A549 (cell line): Measurements from ENCODE around the genes IFNA13, IFNK and TMEM215.

GRCh38 chr9:20621194-20622279 lies 762 bp downstream of the MLLT3 start:
- PRO-cap, result no peak
CAGE:
- cytosol, long polyA plus RNA, result no peak
- long polyA plus RNA, result no peak
- nucleus, long polyA plus RNA, result no peak

DNA sequence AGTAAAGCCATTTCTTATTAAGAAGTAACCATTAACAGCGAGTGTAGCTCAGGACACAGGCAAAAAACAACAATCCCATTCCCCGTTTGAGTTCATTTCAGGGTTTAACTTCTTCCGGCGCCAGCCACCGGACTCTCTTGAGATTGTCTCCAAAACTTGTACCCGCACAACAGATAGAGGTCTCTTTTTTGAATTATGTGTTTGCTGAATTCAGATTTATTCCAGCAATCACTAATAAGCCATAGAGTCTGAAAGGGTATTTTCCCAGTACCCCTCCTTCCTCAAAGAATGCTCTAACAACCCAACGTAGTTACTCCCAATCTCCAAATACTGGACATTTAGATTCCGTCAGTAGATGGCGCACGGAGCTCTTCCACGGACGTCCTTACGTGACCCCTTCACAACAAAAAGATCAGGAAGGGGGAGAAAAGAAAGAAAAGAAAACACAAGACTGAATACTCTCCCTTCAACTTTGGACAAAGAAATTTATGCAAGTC lies 2.4 kb upstream of the MLLT3 start:
- PRO-cap, result no peak
CAGE:
- cytosol, long polyA plus RNA, result no peak
- long polyA plus RNA, result no peak
- nucleus, long polyA plus RNA, result no peak

GRCh38 chr9:20640705-20641143 lies 18.4 kb upstream of the MLLT3 start:
- PRO-cap, result no peak
CAGE:
- cytosol, long polyA plus RNA, result no peak
- long polyA plus RNA, result no peak
- nucleus, long polyA plus RNA, result no peak

- PRO-cap, result no peak
CAGE:
- cytosol, long polyA plus RNA, result no peak
- long polyA plus RNA, result no peak
- nucleus, long polyA plus RNA, result no peak
Measured at GRCh38 chr9:21030268-21030975, 1.0 kb downstream of the HACD4 start.

DNA sequence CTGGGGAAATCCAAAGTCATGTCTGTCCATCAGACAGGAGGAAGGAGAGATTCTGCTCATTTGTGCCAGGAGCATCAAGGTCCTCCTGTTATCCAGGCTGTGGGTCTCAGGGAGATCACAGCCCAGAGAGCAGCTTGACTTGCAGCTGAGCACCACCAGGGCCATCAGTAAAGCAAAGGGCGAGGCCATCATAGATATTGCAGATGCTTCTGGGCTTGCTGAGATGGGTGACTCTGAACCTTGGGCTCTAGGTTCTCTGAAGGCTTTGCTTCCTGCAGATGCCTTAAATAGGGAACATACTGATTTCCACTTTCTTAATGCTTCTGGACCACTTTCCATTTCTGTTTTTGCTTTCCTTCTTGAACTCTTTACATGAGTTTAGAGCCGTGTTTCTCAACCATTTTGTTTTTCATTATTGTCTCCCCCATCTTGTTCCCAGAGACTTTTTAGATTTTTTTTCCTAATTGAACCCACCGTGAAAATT lies at the start of gene IFNA13:
TSS of gene IFNA13 (minus strand) at position 239 of the 484 bp plus-strand sequence.
- PRO-cap, result no peak
CAGE:
- cytosol, long polyA plus RNA, result no peak
- long polyA plus RNA, result no peak
- nucleus, long polyA plus RNA, result no peak

DNA sequence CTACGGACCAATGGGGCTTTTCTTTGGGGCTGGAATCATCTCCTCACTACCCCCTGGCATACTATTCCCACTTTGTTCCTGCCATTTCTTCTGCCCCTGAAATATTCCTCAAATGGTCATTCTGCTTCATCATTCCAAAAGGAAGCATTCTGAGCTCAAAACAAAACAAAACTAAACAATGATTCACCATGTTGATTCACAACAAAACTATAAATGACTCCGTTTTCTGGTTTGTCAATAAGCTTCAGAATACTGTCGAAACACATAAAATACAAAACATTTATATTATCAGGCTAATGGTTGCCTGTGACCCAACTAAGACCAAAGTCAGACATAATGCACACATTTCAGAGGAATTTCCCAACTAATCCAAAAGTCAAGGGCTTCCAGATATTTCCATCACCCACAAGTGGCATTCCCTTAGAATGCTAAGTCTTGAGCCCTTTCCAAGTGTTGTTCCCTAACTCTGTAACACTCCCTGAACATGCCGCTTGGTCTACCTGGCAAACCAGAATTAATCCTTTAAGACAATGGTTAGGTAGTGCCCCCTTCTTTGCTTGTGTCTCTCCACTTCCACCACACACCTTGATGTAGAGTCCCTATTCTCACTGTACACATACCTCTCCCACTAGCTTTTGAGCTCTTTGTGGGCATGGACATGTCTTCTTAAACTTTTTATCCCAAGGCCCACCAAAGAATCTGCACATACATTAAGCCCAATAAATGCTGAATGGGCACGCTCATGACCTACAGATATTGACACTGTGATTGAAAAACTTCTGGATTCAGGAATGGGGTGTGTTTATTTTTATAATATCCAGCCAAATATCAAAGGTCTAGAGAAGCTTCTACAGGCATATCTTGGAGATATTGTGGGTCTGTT lies 37.7 kb upstream of the IFNE start:
- PRO-cap, result no peak
CAGE:
- cytosol, long polyA plus RNA, result no peak
- long polyA plus RNA, result no peak
- nucleus, long polyA plus RNA, result no peak

- PRO-cap, result no peak
CAGE:
- cytosol, long polyA plus RNA, result no peak
- long polyA plus RNA, result no peak
- nucleus, long polyA plus RNA, result no peak
Measured at GRCh38 chr9:21905275-21905802, 69.3 kb downstream of the CDKN2A start.

GRCh38 chr9:25188505-25188704 lies 489.8 kb downstream of the TUSC1 start:
- PRO-cap, result no peak
CAGE:
- cytosol, long polyA plus RNA, result no peak
- long polyA plus RNA, result no peak
- nucleus, long polyA plus RNA, result no peak

DNA sequence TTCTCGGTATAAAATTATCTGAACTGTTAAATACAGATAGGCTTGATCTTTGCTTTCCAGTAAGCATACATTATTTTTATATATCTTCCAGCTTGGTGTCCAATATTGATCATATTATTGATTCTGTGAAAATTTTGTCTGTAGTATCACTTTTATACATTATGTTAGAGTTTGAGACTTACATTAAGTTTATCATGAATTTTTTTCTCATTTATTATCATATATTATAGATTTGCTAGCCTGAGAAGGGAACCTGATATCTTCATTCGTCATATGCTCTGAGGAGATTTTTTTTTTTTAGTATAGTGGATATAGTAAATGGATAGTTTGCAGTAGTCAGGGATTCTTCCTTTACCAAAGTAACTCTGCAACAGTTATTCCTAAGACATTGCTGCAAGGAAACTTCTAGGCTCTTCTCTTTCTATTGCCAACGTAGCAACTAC lies 70.6 kb downstream of the TUSC1 start:
- PRO-cap, result no peak
CAGE:
- cytosol, long polyA plus RNA, result no peak
- long polyA plus RNA, result no peak
- nucleus, long polyA plus RNA, result no peak

DNA sequence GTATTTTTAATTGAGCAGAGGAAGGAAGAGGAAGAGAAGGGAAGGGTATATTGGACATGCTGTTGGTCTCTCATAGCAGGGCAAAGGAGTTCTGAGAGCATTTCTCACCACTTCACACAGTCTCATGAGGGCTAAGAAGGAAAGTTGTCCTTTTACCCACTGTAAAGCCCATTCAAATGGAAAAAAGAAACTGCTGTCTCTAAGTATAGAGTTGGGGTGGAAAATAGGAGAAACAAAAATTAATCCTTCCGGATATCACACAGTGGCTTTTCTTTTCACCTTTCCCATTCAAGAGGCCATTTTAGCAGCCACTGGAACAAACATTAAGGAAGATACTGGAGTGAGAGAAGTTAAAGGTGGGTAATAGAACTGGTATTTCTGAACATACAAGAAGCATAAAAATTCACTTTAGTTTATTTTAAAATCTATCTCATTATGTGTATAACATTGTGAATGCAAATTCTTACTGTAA lies 377.3 kb upstream of the TUSC1 start:
- PRO-cap, result no peak
CAGE:
- cytosol, long polyA plus RNA, result no peak
- long polyA plus RNA, result no peak
- nucleus, long polyA plus RNA, result no peak

DNA sequence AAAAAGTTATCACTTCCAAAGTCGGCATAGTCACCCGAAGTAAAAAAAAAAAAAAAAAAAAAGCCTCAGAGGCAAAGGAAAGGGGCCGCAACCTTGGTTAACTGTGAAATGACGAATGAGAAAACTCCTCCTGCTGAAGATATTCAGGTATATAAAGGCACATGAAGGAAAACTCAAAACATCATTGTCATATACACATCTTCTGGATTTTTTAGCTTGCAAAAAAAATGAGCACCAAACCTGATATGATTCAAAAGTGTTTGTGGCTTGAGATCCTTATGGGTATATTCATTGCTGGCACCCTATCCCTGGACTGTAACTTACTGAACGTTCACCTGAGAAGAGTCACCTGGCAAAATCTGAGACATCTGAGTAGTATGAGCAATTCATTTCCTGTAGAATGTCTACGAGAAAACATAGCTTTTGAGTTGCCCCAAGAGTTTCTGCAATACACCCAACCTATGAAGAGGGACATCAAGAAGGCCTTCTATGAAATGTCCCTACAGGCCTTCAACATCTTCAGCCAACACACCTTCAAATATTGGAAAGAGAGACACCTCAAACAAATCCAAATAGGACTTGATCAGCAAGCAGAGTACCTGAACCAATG lies at the start of gene IFNK:
TSS of gene IFNK (plus strand) at position 181 of the 610 bp plus-strand sequence.
- PRO-cap, result no peak
CAGE:
- cytosol, long polyA plus RNA, result no peak
- long polyA plus RNA, result no peak
- nucleus, long polyA plus RNA, result no peak

GRCh38 chr9:27531442-27531792 lies 1.8 kb upstream of the MOB3B start:
- PRO-cap, result no peak
CAGE:
- cytosol, long polyA plus RNA, result no peak
- long polyA plus RNA, result no peak
- nucleus, long polyA plus RNA, result no peak

DNA sequence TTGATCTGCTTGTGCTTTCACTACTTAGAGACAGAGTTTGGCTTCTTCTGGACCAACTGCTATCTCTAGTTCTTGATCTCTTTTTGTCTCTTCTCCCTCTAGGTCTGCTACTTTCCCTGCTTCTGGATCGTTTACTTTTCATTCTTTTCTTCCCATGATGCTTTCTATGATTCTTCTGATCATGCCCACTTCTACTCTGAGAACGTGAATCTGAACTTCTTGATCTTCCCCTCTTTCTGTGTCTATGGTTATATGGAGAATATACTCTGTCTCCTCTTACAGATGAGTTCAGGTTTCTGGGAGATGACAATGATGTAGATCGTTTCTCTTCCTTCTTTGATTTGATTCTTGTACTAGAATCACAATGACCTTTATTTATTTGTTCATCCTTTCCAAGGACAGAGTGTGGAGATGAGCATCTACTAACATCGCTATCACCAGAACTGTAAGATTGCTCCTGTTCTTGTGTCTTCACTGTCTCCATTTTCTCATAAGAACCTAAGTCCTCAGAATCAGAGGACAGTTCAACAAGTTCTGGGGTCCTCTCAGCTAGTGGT lies 9.5 kb upstream of the SMIM27 start:
- PRO-cap, result no peak
CAGE:
- cytosol, long polyA plus RNA, result no peak
- long polyA plus RNA, result no peak
- nucleus, long polyA plus RNA, result no peak

GRCh38 chr9:32550105-32550461 lies 2.0 kb upstream of the SMIM27 start:
- PRO-cap, result no peak
CAGE:
- cytosol, long polyA plus RNA, result no peak
- long polyA plus RNA, result no peak
- nucleus, long polyA plus RNA, result no peak

DNA sequence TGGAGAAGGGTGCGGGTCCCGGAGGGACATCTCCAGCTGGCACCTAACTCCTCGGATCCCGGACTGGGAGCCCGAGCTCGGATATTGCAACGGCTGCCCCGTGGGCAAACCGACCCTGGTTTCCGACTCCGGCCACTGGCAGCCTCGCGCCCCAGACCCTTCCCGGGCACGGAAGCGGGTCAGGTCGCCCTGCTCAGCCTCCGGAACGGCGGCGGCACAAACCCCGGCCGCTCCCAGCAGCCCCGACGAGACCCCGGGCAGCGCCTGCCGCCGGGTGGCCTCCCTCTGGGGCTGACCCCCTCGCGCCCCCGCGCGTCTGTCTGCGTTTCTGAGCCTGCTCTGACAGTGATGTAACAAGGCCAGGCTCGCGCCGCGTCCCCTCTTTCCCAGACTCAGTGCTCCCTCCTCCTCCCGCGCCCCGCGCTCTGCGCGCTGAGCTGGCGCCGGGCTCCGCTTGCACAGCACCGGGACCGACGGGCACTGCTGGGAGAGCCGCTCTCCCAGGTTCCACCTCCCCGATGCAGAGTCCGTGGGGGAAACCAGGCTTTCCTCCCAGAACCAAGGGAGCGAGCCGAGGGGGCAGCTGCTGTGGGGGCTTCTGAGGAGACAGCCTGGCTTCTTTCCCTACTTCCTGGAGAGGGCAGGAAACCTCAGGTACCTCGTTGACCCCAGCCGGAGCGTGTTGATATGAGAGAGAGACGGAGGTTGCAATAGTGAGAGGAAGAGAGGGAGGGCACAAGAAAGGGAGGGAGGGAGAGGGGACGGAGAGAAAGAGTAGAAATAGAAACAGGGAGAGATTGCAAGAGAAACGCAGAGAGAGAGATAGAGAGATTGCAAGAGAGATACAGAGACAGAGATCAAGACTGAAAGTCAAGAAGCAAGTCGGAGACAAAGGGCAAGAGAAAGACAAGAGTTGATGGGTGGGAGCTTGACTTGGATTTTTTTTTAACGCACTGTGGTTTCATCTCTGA lies at the start of gene TMEM215:
TSS of gene TMEM215 (plus strand) at position 389 of the 971 bp plus-strand sequence.
- PRO-cap, result no peak
CAGE:
- cytosol, long polyA plus RNA, result no peak
- long polyA plus RNA, result no peak
- nucleus, long polyA plus RNA, result no peak

- PRO-cap, result no peak
CAGE:
- cytosol, long polyA plus RNA, result no peak
- long polyA plus RNA, result no peak
- nucleus, long polyA plus RNA, result no peak
Measured at GRCh38 chr9:33000710-33001079, 733 bp downstream of the APTX start.

- PRO-cap, result no peak
CAGE:
- cytosol, long polyA plus RNA, result no peak
- long polyA plus RNA, result no peak
- nucleus, long polyA plus RNA, result no peak
Measured at GRCh38 chr9:33026446-33026742, 1.3 kb downstream of the DNAJA1 start.

- PRO-cap, result no peak
CAGE:
- cytosol, long polyA plus RNA, result no peak
- long polyA plus RNA, result no peak
- nucleus, long polyA plus RNA, result no peak
Measured at GRCh38 chr9:33026743-33027039, 1.6 kb downstream of the DNAJA1 start.

DNA sequence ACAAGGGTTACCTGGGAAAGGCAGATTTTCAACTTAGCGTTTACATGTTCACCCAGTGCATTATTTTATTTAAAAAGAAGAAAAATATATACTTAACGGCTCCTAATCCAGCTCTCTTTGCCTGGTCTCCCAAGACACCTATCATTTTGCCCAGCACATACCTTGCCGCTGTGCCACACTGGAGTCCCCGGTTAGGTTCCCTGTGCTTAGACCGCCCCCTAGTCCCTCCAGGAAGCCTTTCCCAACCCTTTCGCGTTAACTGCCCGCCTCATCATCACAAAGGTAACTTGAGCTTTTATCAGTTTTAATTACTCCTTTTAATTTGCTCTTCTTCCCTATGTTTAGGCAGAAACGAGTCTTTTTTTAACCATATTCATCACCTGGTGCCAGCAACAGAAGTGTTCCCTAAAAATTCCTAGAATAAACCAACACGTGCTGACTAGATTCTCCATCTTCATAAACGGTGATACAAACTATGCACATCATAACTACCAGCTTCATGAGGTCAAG lies 19.7 kb downstream of the DNAJA1 start:
- PRO-cap, result no peak
CAGE:
- cytosol, long polyA plus RNA, result no peak
- long polyA plus RNA, result no peak
- nucleus, long polyA plus RNA, result no peak

DNA sequence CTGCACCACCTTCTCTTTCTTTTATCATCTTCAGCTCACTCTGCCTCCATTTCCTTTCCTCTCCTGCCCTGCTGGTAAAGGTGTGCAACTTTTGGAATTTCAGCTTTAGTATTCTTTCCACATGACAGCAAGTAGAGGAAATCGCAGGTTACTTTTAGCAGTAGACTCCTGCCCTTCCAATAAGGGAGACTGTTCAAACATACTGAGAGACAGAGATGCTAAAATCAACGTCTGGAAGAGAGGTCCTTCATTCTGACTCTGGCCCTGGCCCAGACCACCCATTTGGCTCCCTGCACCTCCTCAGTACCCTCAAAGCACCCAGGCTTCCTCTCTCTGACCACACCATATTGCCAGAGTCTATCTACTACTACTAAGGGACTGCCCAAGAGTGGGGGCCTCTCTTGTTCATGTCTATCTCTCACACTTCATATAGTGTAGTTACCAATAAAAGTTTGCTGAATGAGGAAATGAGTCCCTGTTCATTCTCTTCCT lies 8.7 kb downstream of the B4GALT1 start:
- PRO-cap, result no peak
CAGE:
- cytosol, long polyA plus RNA, result no peak
- long polyA plus RNA, result no peak
- nucleus, long polyA plus RNA, result no peak